HGPS cell (cell line): ENCODE results near the genes CD27 and LPAR5.

DNA sequence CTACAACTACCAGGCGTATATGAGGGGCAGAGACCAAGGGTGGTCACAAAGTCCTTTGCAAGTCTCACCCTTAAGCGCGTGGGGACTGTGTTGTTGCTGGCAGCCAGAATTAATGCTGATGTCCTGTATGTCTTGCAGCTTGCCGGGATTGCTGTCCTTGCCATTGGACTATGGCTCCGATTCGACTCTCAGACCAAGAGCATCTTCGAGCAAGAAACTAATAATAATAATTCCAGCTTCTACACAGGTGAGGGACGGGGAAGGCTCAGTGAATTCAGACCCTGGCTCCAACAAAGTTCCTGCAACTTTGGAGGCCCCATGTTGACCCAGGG, 25.1 kb downstream of the CD9 start:
- RRBS: no CpG with 5 or more reads among the region's 8 CpGs

- RRBS: 52% methylated on average over 3 of the region's 13 CpGs
Observed at GRCh38 chr12:6226465-6227219, 26.4 kb downstream of the CD9 start.

- RRBS: no CpG with 5 or more reads among the region's 9 CpGs
Observed at GRCh38 chr12:6273264-6273942, 37.1 kb upstream of the PLEKHG6 start.

- RRBS: no CpG with 5 or more reads among the region's 4 CpGs
Observed at GRCh38 chr12:6277161-6277525, 33.3 kb upstream of the PLEKHG6 start.

- RRBS: no CpG with 5 or more reads among the region's 6 CpGs
Observed at GRCh38 chr12:6297913-6298232, 12.6 kb upstream of the PLEKHG6 start.

DNA sequence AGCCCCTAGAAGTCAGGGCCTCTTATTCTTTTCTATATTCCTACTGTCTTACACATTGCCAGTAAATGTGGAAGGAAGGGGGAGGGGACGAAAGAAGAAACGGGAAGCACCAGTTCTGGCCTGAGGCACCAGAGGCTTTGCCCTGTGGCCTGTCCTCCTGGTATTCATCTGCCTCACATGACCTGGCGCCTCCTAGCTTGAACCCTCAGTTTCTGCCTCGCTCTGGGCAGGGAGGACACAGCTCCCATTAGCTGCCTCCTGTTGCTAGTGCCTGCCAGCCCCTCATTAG, 3.0 kb upstream of the PLEKHG6 start:
- RRBS: no CpG with 5 or more reads among the region's 4 CpGs

- RRBS: no CpG with 5 or more reads among the region's 15 CpGs
Observed at GRCh38 chr12:6312402-6313476, 2.3 kb downstream of the PLEKHG6 start.

GRCh38 chr12:6322257-6322690, 11.8 kb downstream of the PLEKHG6 start:
- RRBS: no CpG with 5 or more reads among the region's 4 CpGs

GRCh38 chr12:6324865-6325579, 14.5 kb downstream of the PLEKHG6 start:
- RRBS: no CpG with 5 or more reads among the region's 6 CpGs

GRCh38 chr12:6327246-6328532, 14.2 kb downstream of the TNFRSF1A start:
- RRBS: 46% methylated on average over 15 of the region's 37 CpGs

- RRBS: no CpG with 5 or more reads among the region's 7 CpGs
Observed at GRCh38 chr12:6337589-6337888, 4.3 kb downstream of the TNFRSF1A start.

- RRBS: 4% methylated on average over 20 of the region's 78 CpGs
Observed at GRCh38 chr12:6363172-6364341, 11.8 kb downstream of the SCNN1A start.

DNA sequence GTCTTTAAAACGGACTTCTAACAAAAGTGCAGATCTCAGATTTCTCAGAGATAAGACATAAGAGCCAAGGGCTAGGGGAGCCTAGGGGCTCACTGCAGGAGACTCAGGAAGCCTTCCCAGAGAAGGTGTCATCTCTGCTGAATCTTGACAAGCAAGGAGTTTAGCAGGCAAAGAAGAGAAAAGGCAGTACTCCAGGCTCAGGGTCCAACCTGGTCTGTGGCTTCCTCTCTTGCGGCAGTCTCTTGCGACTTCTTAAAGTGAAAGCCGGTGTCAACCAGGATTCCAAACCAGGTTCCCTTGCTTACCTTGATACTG, 1.5 kb upstream of the SCNN1A start:
- RRBS: no CpG with 5 or more reads among the region's 4 CpGs

DNA sequence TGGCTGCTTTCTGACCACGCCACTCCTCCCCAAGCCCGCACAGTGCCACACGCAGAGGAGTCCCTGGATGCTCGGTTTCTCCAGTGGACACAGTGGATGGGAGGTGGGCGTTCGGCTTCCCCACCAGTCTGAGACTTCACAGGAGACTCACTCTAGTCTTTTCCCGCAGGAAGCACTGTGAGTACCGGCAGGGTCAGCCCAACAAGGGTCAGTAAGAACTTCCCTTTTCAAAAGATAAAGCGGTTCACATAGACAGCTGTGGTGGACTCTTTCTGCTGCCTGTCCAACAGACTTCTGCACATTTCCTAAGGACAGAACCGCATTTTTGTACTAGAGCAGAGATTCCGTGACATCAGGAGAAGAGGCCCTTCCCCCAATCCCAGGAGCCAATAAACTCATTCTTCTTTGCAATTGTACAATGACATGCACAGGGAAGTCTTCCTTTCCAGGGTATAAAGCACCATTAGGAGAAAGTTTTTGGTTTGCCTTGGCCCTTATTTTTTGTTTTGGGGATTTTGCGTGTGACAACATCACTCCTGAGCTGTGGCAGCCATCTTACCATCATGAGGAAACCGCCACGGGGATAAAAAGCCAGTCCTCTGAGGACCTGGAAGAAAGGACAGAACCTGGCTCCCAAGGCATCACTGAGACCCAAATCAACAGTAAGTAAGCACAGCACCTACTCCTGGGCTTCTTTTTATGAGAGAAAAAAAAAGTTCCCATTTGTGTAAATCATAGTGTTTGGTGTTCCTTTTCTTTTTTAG, 10.6 kb downstream of the LTBR start:
- RRBS: no CpG with 5 or more reads among the region's 14 CpGs

GRCh38 chr12:6444377-6445598, at the start of gene CD27:
CD27 (plus strand) TSS chr12:6444955.
- RRBS: no CpG with 5 or more reads among the region's 19 CpGs

- RRBS: no CpG with 5 or more reads among the region's 14 CpGs
Observed at GRCh38 chr12:6525926-6526691, 8.2 kb upstream of the GAPDH start.

DNA sequence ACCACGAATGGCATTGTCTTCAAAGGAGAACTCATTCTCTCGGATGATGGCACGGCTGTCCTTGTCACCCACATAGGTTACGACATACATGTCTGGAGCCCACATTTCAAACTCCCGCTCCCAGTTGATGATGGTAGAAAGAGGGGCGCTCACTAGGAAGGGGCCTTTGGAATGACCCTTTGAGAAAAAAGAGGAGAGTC, 13.8 kb downstream of the CHD4 start:
- RRBS: no CpG with 5 or more reads among the region's 6 CpGs

- RRBS: no CpG with 5 or more reads among the region's 3 CpGs
Observed at GRCh38 chr12:6605185-6605616, 2.0 kb downstream of the CHD4 start.

GRCh38 chr12:6612106-6612580, 5.0 kb upstream of the CHD4 start:
- RRBS: no CpG with 5 or more reads among the region's 5 CpGs

- RRBS: 48% methylated on average over 2 of the region's 19 CpGs
Observed at GRCh38 chr12:6635837-6636671, at the start of gene LPAR5. LPAR5 (minus strand) TSS chr12:6635959.